Measurements from ENCODE around the gene LRFN4.

GRCh38 chr11:66269074-66269948, 872 bp downstream of the RAB1B start:
- RRBS: under 1% methylated on average over 14 of the region's 29 CpGs

DNA sequence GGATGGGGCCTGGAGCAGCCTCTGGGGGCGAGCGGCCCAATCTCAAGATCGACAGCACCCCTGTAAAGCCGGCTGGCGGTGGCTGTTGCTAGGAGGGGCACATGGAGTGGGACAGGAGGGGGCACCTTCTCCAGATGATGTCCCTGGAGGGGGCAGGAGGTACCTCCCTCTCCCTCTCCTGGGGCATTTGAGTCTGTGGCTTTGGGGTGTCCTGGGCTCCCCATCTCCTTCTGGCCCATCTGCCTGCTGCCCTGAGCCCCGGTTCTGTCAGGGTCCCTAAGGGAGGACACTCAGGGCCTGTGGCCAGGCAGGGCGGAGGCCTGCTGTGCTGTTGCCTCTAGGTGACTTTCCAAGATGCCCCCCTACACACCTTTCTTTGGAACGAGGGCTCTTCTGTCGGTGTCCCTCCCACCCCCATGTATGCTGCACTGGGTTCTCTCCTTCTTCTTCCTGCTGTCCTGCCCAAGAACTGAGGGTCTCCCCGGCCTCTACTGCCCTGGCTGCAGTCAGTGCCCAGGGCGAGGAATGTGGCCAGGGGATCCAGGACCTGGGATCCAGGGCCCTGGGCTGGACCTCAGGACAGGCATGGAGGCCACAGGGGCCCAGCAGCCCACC, 1.7 kb upstream of the CNIH2 start:
- RRBS: no CpG with 5 or more reads among the region's 11 CpGs

DNA sequence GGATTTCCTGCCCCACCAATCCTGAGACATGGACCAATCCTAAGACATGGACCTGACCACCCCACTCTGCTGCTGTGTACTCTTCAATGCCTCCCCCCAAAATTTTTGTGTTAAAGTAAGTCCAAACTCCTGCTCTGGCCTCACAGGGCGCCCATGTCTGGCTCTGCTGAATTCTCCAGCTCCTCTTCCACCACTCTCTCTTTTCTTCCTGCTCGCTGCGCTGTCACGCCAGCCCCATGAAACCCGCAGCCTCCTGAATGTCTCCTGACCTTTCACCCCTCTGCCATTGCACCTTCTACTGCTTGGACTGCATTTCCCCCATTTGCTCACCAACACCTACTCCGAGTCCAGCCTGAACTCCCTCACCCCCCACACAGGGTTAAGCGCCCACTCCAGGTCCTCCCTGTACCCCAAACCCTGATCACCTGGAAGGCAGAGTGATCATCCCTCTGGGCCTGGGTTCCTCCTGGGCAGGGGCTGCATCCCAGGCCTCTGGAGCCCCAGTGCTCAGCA, 3.5 kb downstream of the CNIH2 start:
- RRBS: no CpG with 5 or more reads among the region's 7 CpGs

DNA sequence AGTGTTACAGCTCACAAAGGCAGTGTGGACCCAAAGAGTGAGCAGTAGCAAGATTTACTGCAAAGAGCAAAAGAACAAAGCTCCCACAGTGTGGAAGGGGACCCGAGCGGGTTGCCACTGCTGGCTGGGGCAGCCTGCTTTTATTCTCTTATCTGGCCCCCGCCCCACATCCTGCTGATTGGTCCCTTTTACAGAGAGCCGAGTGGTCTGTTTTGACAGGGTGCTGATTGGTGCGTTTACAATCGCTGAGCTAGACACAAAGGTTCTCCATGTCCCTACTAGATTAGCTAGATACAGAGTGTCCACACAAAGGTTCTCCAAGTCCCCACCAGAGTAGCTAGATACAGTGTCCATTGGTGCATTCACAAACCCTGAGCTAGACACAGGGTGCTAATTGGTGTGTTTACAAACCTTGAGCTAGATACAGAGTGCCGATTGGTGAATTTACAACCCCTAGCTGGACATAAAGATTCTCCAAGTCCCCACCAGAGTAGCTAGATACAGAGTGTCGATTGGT, 1.5 kb upstream of the MRPL11 start:
- RRBS: no CpG with 5 or more reads among the region's 8 CpGs

DNA sequence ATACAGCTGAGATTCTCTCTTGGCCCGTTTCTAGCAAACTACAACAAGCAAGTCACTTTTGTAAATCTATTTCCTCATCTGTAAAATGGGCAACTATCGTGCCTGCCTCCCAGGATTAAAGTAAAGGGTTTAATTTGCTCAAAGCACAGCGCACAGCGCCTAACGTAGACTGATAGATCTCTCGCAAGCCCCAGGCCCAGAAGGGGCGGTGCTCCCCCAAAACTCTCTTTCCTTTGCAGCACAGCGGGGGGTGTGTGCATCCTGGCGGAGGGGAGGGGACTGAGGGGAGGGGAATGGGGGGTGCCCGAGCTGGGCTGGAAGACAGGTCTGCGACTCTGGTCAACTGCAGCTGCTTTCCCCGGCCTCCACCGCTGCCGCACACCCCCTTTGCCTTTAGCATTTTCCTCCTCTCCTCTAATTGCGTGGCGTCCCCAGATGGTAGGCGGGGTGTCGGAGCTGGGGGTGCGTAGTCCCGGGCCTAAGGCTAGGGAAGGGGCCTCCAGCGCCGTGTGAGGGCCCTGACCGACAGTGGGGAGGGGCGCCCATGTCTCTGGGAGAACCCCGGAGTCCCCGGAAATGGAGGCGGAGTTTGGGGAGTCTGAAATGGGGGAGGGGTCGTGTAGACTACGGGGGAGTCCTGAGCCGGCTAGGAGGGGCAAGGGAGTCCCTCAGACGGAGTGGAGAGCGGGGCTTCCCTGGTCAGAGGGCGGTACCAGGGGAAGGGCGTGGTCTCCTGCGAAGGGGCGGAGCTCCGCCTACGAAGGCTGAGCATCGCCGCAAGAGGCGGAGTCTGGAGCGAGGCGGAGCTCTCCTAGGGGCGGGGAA, 485 bp upstream of the PELI3 start:
- RRBS: 2% methylated on average over 10 of the region's 44 CpGs

GRCh38 chr11:66615907-66616559, 397 bp upstream of the RBM14 start:
- RRBS: 1% methylated on average over 3 of the region's 37 CpGs

DNA sequence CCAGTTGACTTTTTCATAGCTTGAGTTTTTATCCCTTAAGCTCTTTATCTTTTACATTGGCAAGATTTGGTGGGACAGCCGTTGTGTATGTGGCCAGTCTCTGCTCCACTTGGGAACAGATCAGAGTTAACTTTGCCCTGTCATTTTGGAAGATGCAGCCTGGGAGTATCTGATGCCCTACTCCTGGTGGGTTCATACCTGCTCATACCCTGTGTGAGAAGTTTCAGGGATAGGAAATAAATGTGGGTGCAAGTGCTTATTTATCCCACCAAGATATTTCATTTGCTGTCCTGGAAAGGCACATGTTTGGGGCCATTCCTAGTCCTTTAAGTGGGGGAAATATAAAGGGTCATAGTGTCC, 1.6 kb downstream of the RBM14 start:
- RRBS: no CpG with 5 or more reads among the region's 1 CpG

DNA sequence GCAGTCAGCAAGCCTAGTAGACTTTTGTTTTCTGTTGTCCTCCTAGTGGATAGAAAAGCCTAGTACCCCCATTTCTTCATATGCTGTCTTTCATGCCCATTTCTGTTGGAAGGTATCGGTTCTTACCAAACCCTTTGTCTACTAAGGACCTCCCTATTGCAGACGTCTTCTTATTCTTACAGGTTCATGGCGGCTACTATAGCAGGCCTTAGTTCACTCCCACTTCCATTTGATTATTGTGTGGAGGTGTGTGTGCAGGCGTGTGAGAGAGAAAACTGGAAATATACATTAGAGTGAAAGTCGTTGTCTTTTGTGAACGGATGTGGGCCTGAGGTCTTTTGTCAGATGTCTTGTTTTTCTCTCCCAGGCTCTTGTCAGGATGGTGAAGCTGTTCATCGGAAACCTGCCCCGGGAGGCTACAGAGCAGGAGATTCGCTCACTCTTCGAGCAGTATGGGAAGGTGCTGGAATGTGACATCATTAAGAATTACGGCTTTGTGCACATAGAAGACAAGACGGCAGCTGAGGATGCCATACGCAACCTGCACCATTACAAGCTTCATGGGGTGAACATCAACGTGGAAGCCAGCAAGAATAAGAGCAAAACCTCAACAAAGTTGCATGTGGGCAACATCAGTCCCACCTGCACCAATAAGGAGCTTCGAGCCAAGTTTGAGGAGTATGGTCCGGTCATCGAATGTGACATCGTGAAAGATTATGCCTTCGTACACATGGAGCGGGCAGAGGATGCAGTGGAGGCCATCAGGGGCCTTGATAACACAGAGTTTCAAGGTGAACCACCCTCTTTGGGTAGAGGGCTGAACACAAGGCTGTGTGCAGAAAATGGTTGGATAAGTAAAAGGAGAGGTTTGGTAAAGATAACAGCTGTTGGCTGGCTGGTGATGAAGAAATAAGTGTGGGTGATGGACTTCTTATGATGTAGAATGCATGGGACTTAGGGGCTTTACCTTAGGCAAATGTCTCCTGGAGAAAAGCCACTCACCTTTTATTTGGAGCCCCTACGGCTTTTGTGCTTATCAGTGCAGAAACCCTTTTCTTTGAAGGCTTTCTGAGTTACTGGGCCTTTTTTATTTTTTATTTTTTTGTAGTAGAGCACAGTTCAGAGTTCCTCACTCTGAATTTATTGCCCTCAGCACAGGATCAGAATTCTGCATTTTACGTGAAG, 1.2 kb downstream of the RBM4 start:
- RRBS: no CpG with 5 or more reads among the region's 22 CpGs

DNA sequence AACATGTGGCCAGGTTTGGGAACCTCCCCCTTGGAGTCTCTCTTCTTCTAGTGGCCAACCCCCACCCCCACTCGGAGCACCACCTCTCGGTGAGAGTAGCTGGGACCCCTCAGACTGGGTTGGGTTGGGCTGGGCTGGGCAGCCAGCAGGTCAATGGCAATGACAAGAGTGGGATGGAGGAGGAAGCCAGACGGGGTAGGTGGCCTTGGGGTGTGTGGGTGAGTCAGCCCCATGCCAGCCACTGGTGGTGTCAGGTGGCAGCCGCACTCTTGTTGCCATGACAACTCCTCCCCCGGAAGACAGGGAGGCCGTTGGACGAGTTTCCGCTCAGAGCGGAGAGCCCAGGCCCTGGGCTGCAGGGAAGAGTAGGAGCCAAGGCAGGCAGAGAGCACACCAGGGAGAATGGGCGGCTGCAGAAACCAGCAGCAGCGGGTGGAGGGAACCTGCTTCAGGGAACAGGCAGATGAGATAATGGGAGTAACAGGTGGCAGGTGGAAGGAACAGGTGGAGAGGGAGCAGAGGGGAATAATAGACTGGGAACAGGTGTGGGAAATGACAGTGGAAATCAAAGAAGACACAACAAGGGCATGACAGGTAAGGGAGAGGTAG, 8.8 kb downstream of the SPTBN2 start:
- RRBS: no CpG with 5 or more reads among the region's 11 CpGs

GRCh38 chr11:66856471-66857166, at the start of gene LRFN4:
TSS of gene LRFN4 (plus strand) at chr11:66857064.
- RRBS: under 1% methylated on average over 57 of the region's 95 CpGs

GRCh38 chr11:66857580-66858243, 848 bp downstream of the LRFN4 start:
- RRBS: 92% methylated on average over 10 of the region's 41 CpGs

GRCh38 chr11:66864485-66864867, 7.6 kb downstream of the LRFN4 start:
- RRBS: no CpG with 5 or more reads among the region's 16 CpGs

DNA sequence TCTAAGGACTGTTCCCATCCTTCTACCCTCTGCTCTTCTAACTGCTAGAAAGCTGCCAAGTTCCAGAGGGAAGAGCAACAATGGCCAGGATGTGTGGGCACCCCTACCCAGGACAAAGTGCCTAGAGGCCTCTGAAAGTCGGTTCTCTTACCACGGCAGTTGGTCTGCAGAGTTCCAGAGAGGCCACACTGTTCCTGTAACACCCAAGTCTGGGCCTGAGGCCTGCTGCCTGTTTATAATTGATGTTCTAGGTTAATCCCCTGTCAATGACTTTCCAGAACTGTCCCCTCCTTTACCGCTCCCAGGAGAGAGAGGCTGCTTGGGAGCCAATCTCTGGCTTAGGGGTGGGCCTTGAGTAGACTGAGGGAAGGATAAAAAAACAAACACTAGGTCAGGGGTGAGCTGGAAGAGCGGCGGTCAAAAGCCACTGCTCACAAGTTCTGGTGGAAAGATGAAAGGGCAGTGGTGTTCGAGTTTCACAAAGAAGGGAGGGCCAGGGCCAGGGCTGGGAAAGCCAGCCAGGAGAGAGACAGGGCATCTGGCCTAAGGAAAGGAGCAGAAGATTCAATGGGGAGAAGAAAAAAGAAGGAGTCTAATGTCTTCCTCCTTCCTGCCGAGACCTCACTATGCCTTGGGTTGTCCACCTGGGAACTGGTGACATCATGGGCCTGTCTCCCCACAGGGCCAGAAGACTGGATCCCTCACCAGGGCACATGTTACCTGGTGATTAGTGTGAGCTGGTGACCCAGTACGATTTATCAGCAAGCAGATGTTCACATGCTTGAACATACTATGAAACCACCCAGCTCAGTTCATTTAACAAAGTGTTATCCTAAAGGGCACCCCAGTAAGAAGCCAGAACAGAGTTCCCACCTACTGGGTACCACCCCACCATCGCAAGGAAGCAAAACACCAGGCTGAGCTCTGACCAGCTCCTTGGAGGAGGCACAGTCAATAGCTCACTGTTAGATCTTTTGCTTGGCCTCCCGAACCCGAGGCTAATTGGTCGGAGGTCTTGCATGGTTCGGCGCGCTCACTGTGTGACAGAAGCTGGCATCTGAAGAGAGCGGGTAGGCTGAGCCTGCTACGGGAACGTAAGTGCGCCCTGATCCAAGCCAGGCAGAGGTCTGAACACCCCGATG, 50.1 kb downstream of the PC start:
- RRBS: no CpG with 5 or more reads among the region's 20 CpGs

GRCh38 chr11:66976033-66976712, 1.1 kb downstream of the C11orf86 start:
- RRBS: no CpG with 5 or more reads among the region's 16 CpGs

GRCh38 chr11:67002156-67003514, 20.3 kb upstream of the SYT12 start:
- RRBS: no CpG with 5 or more reads among the region's 18 CpGs

DNA sequence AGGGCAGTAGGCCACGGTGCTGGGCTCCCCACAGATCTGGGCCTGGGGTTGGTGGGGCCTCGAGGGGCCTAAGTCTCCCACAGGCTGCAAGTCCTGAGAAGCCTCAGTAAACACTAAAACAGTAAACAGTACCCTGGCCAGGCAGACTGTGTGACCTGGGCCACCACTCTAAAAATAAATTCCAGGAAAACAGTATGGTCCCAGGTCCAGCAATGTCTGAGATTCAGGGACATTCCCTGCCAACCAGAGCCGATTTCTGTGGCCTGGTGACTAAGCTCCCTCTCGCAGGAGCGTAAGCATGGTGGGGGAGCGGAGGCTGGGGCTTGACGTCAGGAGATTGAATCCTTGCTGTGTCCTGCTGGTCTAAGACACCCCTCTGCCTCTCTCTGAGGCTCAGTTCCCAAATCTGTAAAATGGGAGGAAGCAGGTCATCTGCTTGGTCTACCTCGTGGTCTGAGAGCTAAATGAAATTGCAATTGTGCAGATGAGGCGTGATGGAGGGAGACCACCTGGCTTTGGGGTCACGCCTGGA, 2.1 kb upstream of the RHOD start:
- RRBS: no CpG with 5 or more reads among the region's 10 CpGs

- RRBS: no CpG with 5 or more reads among the region's 11 CpGs
Observed at GRCh38 chr11:67056250-67056659, 392 bp upstream of the RHOD start.

GRCh38 chr11:67076135-67076671, 19.6 kb downstream of the RHOD start:
- RRBS: no CpG with 5 or more reads among the region's 7 CpGs

DNA sequence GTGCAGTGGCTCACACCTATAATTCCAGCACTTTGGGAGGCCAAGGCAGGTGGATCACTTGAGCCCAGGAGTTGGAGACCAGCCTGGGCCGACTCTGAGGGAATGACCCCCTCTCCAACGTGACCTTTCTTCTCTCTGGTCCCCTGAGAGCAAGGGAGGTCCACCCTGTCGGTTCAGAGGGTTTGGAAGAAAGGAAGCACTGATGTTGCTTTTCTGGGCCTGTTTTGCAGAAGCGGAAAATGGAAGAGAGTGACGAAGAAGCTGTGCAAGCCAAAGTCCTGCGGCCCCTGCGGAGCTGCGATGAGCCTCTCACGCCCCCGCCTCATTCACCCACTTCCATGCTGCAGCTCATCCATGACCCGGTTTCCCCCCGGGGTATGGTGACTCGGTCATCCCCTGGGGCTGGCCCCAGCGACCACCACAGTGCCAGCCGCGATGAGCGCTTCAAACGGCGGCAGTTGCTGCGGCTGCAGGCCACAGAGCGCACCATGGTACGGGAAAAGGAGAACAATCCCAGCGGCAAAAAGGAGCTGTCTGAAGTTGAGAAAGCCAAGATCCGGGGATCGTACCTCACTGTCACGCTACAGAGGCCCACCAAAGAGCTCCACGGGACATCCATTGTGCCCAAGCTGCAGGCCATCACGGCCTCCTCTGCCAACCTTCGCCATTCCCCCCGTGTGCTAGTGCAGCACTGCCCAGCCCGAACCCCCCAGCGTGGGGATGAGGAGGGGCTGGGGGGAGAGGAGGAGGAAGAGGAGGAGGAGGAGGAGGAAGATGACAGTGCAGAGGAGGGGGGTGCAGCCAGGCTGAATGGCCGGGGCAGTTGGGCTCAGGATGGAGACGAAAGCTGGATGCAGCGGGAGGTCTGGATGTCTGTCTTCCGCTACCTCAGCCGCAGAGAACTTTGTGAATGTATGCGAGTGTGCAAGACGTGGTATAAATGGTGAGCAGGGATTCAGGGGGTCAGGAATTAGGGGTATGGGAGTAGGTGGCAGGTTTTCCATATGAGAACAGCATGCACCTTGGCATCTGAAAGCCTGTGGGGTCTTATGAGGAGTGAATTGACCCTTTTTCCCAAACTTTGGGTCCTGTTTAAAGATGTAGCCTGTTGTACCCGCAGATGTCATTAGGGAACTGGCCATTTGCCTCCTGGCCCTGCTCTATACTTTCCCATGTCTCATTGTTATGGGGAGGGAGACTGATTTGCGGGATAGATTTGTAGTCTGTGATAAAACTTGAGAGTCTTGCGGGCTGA, 16.0 kb upstream of the GRK2 start:
- RRBS: no CpG with 5 or more reads among the region's 42 CpGs

DNA sequence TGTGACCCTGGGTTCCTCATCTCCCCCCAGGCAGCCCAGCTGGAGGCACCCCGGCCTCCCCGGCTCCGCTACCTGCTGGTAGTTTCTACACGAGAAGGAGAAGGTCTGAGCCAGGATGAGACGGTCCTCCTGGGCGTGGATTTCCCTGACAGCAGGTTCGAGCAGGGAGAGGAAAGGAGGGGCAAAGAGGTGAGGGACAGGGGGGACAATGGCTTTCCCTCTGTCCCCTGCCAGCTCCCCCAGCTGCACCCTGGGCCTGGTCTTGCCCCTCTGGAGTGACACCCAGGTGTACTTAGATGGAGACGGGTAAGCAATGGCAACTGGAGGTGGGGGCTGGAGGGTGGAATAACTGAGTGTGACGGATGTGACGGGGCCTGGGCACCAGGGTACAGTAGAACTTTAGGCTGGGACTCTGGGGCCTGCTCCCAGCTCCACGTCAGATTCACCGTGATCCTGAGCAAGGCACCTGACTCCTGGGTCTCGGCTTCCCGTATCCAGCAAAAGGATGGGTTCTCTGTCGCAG, 3.5 kb downstream of the SSH3 start:
- RRBS: no CpG with 5 or more reads among the region's 15 CpGs

Measured in skeletal muscle cell (primary cell).